Tongue (tissue), 2 donors: ENCODE results near the gene UBE2QL1.

DNA sequence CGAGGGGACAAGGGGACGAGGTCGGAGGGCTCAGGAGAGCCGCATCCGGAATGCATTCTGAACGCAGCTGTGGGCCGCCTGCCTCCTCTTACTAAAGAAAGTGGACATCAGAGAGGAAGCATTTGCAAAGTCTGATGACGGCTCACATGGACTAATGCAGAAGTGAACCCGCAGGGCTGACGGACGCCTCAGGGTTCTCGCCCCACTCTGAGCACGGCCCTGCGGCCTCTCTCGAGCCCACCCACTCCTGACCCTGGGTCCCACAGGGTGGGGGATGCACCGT lies 5.9 kb downstream of the LPCAT1 start:
- RAMPAGE, long total RNA: no peak

DNA sequence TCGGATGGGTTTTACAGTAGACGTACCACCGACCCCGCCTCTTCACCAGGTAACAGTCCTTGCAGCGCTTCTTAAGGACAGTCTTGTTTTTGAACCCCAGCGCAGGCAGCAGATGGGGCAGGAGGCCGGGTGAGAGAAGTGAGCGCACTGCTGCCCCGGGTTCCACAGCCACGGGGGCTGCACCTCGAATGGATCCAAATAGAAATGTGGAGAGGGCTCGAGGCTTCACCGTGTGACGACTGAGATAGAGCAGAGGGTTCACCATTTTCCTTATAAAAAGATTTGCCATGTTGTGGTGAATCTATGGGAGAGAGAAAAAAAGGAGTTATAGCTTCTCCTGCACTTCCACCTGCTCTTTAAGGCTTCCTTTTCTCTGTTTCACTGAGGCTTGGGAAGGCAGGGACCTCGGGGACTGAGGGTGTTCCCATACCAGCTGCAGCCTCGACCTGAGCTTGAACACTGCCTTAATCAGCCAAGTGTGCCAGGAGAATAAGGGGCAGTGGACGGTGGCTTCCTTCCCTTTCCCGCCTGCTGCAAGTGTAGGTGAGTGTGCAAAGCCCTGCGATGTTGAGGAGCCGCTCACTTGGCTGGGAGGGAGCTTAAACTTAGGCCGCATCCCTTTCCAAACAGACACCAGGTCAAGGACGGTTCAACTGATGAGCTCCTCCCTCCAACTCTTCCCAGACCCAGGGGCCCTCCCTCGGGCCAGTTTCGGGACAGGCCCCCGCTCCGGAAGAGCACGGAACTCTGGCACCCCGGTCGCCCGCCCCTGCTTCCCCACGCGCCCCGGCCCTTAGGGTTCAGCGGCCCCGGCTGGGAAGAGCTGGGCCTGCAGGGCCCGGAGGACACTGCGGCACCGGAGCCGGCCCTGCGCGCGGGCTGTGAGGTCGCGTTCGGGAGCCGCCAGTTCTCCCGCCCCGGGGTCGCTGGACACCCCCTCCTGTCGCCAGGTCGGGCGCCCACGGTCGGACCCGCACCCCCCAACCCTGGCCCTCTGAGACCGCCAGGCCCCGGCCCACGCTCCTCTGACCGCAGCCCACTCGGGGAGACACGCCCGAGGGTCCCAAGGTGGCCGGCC lies 651 bp downstream of the MRPL36 start:
- RAMPAGE, long total RNA: no peak

DNA sequence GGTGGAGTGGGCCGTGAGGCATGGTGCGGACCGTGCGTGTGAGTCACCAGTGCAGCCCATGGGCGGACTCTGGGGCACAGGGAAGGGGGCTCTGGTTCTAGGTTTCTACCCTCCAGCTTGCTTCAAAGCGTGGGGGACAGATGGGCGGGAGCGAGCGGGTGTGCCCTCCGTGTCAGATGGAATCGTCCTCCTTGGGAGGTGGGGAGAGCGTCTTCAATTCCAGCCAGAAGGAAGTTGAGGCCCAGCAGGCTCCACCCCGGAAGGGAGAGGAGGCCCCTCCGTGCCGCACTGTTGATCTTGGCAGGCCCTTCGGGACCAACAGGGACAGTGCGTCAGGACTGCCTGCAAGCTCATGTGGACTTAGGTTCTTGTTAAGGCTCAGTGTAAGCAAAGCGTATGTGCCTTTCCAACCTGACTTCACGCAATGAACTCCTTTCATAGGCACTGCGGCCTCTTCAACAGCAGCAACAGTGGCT lies 6.2 kb upstream of the IRX4 start:
- RAMPAGE, long total RNA: no peak

GRCh38 chr5:2094447-2095173 lies 211.9 kb upstream of the IRX4 start:
- RAMPAGE, long total RNA: no peak

GRCh38 chr5:2268011-2268496 lies 385.3 kb upstream of the IRX4 start:
- RAMPAGE, long total RNA: no peak

DNA sequence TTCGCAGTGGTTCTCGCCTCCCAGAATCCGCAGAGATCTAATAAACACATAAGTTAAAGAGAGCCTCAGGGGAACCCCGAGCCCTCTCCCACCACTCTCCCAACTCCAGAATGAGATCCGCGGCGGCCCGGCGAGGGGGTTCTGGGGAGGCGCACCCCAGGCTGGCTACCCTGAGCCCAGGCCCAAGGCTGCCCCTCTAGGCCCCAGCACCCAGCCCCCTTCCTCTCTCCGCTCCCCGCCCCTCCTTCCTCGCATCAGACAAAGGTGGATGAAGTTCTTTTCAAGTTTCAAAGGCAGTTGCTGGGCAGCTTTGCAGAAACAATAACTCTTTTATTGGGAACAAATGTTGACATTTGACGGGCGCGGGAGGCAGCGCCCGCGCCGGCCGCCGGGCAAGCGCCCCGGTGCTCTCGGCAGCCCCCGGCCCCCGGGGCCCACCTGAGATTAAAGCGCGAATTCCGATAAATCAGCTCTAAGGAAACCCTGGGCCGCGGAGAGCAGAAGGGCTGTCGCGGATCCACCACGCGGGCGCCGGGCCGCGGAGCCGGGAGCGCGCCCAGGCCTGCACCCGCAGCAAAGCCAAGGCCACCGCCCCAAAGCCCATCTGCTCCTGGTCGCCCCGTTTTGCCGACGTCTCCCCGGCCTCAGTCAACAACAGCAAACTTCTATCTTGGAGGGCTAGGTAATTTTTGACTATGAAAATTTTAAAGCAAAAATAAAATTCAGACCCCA lies 8.3 kb downstream of the IRX2 start:
- RAMPAGE, long total RNA: no peak

DNA sequence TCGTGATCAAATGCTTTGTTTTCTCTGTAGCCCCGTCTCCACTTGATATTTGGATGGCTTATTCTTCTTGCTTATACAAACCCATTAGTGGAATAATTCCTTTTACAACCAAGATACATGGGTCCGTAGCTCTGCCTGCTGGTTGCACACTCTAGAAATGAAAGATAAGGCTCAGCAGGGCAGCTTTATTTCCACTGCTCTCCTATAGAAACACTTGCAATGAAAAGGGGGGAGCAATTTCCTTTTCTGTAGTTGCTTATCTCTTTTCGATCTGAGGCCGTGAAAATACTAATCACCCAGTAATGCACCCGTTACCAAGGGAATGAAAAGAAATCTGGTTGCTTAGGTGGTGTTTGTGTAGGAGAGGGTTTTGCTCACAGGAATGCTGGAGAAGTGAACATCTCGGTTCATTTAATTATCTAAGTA lies 131.7 kb downstream of the ADAMTS16 start:
- RAMPAGE, long total RNA: no peak

DNA sequence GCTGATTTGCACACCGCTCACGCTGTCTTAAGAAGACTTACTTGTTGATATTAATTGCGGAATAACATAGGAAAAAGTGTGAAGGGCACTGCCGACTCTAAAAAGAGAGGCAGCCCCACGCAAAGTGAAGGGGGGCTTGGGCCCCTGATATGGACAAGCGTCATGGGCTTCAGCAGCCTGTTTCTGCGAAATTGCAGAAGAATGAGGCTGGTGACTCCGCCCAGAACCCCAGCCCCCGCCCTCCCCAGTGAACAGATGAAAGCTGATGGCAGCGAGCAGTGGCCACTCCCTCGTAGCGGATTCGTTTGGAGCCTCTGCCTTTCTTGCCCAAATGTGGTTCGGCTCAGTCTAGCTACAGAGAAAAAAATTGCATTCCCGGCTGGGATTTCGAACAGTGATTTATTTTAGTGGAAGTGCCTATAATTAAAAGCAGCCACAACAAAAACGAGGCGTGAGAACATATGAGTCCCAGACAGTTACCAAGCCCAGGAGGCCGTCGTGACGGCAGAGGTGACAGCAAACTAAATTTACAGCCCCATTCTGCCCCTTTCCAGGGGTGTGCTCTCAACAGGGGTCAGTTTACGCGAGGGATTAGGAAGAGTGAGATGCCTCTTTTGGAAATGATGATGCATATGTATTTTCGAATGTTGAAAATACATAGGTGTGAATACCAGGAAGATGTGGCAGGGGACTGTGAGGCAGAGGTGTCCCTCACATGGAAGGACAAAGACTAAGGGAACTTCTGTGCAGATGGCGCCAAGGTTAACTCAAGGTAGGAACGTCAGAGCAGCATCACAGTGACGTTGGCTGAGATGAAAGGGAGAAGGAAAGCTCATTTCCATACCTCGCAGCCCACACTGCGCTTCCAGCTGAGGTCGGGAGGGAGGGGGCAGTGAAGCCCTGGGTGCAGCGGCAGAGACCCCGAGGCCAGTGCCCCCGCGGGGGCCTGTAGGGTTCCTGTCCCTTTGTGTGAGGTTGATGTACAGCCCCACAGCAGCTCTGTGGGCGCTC lies 150.1 kb downstream of the ICE1 start:
- RAMPAGE, long total RNA: no peak

- RAMPAGE, long total RNA: no peak
Observed at GRCh38 chr5:6448333-6448997, at the start of gene UBE2QL1. Gene UBE2QL1 (plus strand): TSS chr5:6448859.

GRCh38 chr5:6604380-6604829 lies 28.4 kb downstream of the NSUN2 start:
- RAMPAGE, long total RNA: no peak

DNA sequence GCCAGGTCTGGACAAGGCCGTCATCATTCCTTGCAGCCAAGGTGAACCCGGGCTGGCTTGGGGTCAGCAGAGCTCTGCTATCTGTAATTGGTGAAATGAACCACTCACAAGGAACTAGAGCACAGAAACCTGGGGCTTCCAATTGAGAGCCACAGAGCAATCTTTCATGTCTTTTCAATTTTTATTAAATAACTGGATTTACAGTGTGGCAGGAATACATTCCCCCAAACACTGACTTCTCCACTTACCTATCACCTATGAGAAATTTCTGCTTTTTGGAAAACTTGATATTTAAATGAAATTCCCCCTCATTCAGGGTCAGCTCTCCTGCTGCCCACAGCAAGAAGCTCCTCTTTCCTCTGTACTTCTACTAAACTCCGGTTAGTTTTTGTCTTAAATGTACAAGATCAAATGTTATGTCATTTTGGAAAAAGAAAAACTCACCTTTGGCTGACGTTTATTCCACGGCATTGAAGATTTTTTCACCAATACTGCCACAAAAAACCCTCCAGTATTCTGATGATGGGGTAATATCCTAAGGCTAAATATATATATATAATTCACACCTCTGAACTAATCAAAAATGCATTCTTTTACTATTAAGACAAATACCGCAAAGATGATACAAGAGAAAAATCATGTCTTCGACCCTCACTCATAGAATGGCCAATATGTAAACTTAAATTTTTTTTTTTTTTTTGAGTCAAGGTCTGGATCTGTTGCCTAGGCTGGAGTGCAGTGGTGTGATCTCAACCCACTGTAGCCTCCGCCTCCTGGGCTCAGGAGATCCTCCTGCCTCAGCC lies 23.3 kb downstream of the NSUN2 start:
- RAMPAGE, long total RNA: no peak

- RAMPAGE, long total RNA: no peak
Observed at GRCh38 chr5:6674162-6674630, 39.0 kb upstream of the TENT4A start.

- RAMPAGE, long total RNA: no peak
Observed at GRCh38 chr5:6713789-6714849, 887 bp downstream of the TENT4A start.

DNA sequence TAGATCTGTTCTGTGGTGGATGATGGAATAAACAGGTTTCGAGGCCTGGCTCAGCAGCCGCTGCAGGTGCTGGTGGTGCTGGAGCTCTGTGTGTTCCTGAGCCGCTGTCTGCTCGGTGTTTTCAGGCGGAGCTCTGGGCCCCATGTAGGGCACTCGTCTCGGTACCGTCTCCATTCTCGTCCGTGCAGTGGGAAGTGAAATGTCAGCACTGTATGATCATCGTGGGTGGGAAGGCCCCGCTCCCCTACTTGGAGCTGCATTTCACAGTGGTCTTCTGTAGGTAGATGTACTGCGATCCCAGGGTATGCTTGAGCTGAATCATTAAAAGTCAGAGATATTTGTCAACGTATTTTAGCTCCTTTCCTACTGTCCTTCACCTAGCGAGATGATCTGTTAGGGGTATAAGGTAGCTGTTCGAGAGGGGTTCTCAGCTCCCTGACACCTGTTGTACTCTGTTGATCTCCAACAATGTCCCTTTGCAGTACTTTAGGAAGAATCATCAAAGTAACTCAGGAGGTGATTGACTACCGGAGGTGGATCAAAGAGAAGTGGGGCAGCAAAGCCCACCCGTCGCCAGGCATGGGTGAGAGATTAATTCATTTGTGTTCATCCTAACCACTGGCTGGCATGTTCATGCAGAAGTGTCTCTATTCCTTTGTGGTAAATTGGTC lies 36.0 kb downstream of the TENT4A start:
- RAMPAGE, long total RNA: no peak

DNA sequence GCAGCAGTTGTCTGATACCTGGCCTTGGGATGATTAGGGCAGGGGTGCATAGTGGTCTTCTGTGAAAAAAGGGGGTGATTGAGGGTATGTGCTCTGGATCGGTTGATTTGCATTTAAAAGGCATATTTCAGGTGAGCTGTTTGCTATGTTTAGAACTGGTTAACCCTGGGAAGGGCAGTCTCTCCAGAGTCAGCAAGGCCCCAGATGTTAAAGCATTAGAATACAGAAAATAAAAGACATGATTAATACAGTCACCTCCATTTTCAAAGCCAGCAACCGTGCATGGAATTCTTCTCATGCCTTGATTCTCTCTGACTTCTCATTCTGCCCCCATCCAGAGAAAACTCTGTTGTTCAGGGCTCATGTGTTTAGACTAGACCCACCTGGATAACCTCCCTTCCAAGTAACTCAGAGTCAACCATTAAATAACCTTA lies 176.1 kb downstream of the TENT4A start:
- RAMPAGE, long total RNA: no peak

GRCh38 chr5:7131044-7131301 lies 265.0 kb upstream of the ADCY2 start:
- RAMPAGE, long total RNA: no peak

- RAMPAGE, long total RNA: no peak
Observed at GRCh38 chr5:7394797-7395381, 1.0 kb upstream of the ADCY2 start.

GRCh38 chr5:8014065-8014680 lies 145.2 kb downstream of the MTRR start:
- RAMPAGE, long total RNA: no peak

GRCh38 chr5:9037829-9038654 lies 507.8 kb downstream of the SEMA5A start:
- RAMPAGE, long total RNA: no peak

- RAMPAGE, long total RNA: no peak
Observed at GRCh38 chr5:10198480-10198969, 51.2 kb downstream of the ATPSCKMT start.